Bronchus fibroblast of lung (primary cell): Measurements from ENCODE around the gene LRRC40.

GRCh38 chr1:66374442-66375267 lies 159.3 kb upstream of the SGIP1 start:
- RAMPAGE, long total RNA: no peak

DNA sequence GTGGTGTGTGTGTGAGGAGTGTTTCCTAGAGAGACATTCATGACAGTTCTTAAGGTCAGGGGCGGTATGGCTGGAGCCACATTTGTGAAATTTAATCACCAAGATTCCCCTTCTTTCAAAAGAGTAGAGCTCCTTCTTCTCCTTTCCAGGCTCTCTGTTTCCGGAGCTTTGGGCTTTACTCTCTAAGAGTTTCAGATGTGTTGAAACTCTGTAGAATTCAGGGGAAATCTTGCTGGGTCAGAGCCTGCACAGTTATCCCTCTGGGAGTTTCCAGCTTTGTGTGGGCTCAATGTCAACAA lies 138.3 kb upstream of the SGIP1 start:
- RAMPAGE, long total RNA: no peak

DNA sequence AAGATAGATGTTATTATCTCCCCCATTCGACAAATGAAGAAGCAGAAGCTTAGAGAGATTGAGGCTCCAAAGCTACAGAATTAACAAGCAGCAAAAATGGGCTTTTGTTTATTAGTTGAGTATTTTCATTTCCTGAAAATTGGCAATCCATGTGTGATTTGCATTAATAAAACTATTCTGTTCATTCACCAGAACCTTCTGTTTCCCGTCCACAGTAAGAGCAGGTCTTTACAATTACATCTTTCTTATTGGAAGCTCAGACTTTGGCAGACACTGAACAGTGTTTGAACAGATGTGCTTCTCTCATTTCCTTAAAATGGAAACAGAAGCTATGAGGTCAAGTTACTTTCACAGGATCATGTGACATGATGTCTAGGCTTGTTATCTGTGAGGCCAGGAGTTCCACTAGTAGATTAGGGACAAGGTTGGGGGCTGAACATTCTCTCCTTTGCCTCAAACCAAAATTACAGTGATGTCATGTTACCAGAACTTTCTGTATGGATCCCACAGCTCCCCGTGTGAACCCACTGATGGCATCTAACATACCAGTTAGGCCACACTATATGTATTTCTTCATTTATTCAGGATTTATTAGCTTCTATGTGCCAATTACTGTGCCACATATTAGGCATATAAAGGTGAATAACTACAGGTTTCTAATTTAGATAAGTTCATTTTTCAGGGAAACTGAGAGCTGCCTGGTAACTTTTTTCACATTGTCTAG lies 5.9 kb downstream of the DYNLT5 start:
- RAMPAGE, long total RNA: no peak

GRCh38 chr1:66948700-66949076 lies 23.9 kb downstream of the MIER1 start:
- RAMPAGE, long total RNA: no peak

- RAMPAGE, long total RNA: no peak
Measured at GRCh38 chr1:66981079-66982386, 56.7 kb downstream of the MIER1 start.

- RAMPAGE, long total RNA: no peak
Measured at GRCh38 chr1:67052971-67053278, 1.0 kb downstream of the SLC35D1 start.

DNA sequence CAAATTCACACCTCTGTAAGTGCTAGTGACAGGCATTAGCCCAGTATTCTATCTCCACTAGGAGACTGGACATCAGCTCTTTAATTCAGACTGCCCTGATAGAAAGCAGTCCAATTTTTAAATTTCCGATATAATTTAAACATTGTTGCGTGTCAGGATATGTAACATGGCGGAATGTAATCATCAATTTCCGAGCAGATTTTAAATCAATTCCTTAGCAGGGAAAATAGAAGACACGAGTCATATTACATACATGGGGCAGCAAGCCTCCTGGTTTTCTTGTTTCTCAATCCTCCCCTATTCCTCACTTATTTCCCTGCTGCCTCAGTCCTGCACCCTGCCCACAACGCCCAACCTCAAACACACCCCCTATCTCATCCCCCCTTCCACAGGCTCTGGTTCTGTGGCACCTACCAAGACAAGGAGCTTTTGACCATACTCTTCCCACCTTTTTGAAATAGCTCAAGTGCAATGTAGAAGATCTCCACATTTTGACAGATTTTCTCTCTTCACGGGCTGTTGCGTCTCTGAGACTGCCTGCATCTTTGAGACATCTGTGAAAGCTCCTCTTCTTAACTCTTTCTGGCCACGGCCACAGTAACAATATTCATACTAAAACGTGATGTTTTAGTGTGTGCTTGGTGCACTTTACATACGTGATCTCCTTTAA lies 1.5 kb upstream of the SERBP1 start:
- RAMPAGE, long total RNA: no peak

DNA sequence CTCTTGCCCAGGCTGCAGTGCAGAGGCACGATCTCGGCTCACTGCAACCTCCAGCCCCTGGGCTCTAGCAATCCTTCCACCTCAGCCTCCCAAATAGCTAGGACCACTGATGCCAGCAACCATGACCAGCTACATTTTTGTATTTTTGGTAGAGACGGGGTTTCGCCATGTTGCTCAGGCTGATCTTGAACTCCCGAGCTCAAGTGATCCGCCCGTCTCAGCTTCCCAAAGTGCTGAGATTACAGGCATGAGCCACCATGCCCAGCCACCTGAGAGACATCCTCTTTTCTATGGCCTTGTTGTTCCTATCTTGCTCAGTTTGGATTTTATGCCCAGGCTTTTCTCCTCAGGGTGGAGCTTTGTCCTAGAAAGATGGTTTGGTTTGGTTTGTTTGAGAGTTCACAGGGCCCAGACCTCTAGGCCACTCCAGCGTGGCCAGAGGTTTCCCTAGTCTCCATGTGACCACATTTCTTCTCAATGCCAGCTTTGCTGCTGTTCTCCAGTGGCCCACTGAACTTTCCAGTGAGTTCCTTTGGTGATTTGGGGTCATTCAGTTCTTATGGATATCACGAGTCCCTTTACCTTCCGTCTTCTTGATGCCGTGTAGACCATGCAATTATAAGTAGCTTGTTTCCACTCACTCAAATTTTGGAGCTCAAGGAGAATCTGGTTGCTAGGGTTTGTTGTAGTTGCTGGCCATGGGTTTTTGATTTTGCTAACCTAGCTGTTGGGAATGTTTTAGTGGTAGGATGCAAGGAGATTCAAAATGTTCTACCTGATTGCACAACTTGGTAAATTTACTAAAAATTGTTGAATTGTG lies 92.6 kb upstream of the SERBP1 start:
- RAMPAGE, long total RNA: no peak

- RAMPAGE, long total RNA: no peak
Measured at GRCh38 chr1:67588154-67588714, 96.8 kb upstream of the GADD45A start.

- RAMPAGE, long total RNA: no peak
Measured at GRCh38 chr1:67590132-67590712, 94.8 kb upstream of the GADD45A start.

GRCh38 chr1:67645497-67646198 lies 39.4 kb upstream of the GADD45A start:
- RAMPAGE, long total RNA: no peak

DNA sequence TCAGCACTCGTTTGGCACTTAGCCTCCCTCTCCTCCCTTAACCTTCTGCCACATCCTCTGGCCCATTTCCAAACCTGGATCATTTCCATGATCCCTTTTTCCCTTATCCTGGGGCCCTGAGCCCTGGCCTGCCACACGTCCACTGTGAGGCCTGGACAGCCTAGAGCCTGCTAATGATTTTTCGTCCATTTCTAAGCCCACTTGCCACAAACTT lies 37.9 kb upstream of the GADD45A start:
- RAMPAGE, long total RNA: no peak

GRCh38 chr1:67687595-67688698 lies 2.9 kb downstream of the GADD45A start:
- RAMPAGE, long total RNA: no peak

GRCh38 chr1:67733466-67734692 lies 48.9 kb downstream of the GADD45A start:
- RAMPAGE, long total RNA: no peak

DNA sequence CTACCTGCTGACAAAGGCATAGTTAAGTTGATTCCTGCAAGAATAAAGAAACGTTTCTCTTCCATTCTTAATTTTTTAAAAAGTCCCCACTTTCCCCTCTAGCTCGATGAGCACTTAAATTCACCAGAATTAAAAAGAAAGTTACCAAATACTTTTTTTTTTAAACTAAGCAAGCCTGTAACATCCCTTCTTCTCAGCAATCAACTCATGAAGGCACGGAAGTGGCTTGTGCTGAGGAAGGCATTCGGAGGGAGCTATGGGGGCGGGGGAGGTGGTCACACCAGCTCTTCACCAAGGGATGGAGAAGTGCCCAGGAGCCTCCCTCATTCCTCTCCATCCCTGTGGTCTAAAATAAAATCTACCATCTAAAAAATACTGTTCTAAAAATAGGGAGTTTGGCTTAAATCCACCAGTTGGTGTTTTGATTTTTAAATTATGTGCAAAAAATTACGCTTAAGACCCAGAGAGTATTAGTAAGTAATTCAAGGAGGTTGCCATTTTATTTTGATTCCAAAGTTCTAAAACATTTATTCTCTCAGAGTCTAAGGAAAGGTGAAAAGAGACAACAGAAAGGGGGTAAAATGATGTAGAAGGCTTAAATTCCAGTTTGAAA lies 61.4 kb downstream of the GADD45A start:
- RAMPAGE, long total RNA: no peak

DNA sequence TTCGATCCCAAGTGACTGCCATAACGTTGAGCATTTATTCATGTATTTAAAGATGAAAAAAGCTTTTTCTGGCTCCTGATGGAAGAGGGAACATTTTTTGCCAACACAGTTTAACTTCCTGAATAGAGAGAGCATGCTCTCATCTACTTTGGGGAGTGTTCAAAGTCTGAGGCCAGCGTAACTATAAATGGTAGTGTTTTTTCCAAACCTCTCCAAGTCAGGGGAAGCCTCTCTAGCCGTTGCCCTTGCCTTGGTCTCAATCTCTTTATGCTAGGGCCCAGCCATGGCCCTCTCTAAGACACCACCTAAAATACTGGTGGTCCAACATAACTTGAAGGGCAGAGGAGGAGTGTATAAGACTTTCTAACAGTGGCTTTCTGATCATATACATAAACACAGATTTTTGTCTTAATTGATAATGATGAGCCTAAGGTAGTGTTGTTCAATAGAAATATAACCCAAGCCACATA lies 55.7 kb downstream of the GNG12 start:
- RAMPAGE, long total RNA: no peak

GRCh38 chr1:68163283-68163730 lies 69.0 kb downstream of the WLS start:
- RAMPAGE, long total RNA: no peak

- RAMPAGE, long total RNA: no peak
Measured at GRCh38 chr1:68177846-68178399, 54.4 kb downstream of the WLS start.

GRCh38 chr1:68199591-68199889 lies 32.8 kb downstream of the WLS start:
- RAMPAGE, long total RNA: no peak

DNA sequence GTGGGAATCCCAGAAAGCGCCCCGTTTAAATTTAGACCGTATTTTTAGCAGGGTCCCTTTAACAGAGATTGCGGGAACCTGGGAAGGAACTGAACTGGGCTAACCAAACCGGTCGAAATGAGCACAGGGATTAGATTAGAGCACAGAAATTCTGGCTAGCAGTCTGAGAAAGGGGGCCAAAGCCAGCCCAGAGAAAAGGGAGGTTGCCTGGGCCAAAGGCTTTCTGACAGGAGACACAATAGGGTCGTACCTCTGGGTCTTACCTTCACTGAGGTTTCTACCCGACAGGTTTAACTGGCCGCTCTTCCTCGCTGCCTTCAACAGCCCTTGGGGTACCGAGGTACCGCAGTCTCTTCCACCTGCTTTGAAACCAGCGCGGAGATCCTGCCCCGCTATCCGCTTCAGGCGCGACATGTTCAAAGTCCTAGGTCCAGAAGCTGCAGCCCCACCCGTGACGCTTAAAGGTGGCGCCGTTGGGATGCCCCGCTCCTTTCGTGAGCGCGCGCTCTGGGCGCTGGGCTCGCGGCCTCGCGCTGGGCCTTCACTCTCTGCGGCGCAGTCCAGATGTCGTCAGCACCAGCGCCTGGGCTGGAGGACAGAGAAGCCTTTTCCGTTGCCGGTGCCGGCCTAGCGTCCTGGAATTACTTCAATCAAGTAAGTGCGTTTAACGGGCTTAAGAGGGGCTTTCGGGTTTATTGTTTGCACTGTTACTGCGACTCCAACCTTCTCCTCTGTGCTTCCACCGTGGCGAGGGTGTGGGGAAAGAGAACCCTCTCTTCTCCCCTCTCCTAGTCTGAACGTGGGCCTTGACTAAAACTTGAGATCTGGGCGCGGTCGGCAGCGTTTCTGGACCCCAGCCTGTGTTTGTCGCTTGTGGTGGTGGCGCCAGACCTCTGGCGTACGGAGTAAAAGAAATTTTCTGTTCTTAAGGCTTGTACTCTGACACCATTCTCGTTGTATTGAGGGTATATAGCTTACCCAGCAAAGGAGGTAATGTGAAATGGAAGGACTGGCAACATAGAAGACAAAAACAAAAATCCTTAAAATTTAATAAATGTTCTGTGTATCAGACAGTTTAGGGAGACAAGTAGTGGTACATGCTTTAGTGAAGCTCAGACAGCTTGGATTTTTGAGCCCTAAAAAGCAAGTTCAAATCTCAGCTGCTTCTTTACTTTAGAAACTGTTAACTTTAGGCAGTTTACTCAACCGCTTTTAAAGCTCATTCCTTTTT lies at the start of gene LRRC40:
TSS of gene LRRC40 (minus strand) at position 453 of the 1,231 bp plus-strand sequence.
- RAMPAGE, long total RNA: start-site peak on the minus strand centred at position 440 of the sequence, 30 bp wide, 331 and 331 reads in 2 replicates; start-site peak on the plus strand centred at position 595 of the sequence, 50 bp wide, 355 and 230 reads in 2 replicates